ENCODE measurements around the gene TMCC2.

GRCh38 chr1:204270912-204271510, 57.2 kb upstream of the GOLT1A start:
- RRBS, result no CpG with 5 or more reads among the region's 4 CpGs

- RRBS, result no CpG with 5 or more reads among the region's 11 CpGs
Observed at GRCh38 chr1:204313673-204314860, 45.7 kb downstream of the PLEKHA6 start.

DNA sequence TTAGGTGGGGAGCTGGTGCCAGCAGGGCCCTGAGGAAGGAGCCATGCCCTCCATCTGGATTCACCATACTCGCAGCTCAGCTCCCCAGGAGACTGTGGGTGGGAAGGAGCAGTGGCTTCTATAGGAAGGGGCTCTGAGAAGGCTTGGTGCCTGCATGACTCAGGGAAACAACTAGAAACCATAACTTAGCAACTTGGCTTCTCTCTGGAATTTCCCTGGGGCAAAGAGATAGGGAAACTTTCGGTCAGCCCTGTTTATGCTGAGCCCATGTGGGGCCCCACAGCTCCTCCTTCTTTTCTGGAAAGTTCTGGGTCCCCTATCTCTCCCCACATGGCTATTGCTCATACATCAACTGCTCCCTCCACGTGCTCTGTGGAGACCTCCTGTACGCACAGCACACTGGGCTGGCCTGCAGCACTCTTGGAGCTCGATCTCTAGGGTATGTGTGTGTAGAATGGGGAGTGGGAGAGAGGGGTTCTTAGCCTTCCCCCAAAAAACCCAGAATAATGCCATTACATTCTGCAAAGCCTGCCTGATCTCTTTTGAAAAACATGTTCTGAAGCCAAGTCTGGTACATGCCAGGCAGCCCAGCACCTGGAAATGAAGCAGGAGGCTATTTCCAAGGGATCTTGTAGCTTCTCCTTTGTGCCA, 39.3 kb downstream of the PLEKHA6 start:
- RRBS, result no CpG with 5 or more reads among the region's 5 CpGs

DNA sequence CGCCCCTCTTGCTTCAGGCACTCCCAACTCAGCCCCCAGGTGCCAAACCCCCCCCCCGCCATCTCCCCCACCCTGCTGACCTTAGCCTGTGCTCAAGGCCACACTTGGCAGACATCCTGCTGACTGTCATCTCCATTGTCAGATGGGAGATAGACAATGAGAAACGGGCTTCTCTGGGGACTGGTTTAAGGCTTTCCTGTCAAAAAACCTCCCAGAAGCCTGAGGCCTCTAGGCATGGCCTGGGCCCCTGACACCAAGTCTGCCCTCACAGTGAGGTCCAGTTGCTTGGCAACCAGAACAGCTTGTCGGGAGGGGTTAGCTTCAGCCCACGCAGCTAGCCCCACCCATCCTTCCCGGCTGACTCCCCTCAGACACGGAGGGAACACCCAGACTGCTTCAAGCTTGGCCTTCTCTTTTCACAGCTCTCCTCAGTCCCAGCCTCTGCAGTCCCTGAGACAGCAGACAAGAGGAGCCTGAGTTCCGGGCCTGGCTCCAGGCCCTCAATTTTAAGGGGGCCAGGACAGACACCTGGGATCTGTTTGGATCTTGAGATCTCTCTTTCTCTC, 11.0 kb downstream of the PLEKHA6 start:
- RRBS, result no CpG with 5 or more reads among the region's 8 CpGs

- RRBS, result no CpG with 5 or more reads among the region's 8 CpGs
Observed at GRCh38 chr1:204424090-204424755, 12.6 kb upstream of the PPP1R15B start.

GRCh38 chr1:204441342-204442159, 29.9 kb upstream of the PPP1R15B start:
- RRBS, result no CpG with 5 or more reads among the region's 10 CpGs

- RRBS, result no CpG with 5 or more reads among the region's 18 CpGs
Observed at GRCh38 chr1:204465166-204466225, 29.1 kb downstream of the PIK3C2B start.

DNA sequence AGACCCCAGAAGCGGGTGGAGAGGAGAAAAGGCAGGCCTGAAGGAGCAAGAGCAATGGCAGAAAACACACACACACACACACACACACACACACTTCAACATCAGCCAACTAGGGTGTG, 1.3 kb downstream of the PIK3C2B start:
- RRBS, result no CpG with 5 or more reads among the region's 1 CpG

DNA sequence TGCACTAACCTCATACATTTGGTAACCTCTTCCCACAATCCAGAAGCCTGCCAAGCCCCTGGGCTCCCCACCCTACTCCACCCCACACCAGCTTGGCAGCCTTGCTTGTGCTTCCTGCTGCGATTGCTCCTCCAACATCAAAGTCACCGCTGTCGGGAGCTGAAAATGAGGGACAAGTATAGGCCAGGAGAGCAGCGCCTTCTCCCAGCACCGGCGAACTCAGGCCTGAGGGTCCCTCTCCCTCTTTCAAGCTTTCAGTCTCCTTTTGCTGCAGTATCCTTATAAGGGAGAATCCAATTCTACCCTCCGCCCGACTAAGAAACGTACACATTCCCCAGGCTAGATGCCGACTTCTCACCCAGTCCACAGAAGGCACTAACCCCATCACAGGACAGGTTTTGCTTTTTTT, 1.0 kb downstream of the PIK3C2B start:
- RRBS, result no CpG with 5 or more reads among the region's 10 CpGs

GRCh38 chr1:204515326-204515854, 816 bp upstream of the MDM4 start:
- RRBS, result no CpG with 5 or more reads among the region's 27 CpGs

DNA sequence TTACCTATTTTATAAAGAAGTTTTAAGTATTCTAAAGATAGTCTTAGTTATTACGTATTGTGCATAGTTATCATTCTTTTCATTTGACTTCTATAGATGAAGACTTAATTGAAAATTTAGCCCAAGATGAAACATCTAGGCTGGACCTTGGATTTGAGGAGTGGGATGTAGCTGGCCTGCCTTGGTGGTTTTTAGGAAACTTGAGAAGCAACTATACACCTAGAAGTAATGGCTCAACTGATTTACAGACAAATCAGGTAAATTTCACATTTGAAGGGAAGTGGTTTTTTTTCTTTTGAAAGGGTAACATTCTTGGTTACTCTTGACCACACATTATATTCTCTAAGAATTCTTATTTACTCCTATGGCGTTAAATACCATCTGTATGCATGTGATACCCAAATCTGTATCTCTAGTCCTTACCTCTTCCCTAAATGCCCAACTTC, 26.5 kb downstream of the MDM4 start:
- RRBS, result no CpG with 5 or more reads among the region's 2 CpGs

GRCh38 chr1:205227456-205228427, at the start of gene TMCC2:
Gene TMCC2 (plus strand): TSS chr1:205227946.
- RRBS, result 1% methylated on average over 26 of the region's 84 CpGs

DNA sequence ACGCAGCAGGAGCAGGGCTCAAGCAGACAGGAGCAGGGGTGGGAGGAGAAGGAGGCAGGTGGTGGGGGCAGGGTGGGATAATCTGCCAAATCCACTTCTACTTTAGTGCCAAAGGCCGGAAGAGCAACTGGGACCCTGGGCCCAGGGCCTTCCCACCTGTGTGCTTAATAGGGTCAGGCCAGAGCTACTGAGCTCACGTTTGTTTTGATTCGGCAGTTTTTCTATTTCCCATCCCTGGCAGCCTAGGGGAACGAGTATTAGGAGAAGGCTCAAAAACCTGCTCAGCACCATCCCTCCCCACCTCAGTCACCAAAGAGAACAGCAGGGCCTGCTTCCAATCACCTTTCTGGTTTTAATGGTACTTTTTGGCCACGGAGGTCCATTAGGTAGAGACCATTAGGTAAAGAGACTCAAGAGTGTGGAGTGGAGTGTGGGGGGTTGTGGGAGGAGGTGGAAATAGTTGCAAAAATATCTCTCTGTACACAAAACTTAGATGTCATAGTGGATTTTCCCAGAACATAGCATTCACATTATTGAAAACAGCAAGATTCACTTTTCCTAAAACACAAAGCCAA, 19.7 kb downstream of the NUAK2 start:
- RRBS, result no CpG with 5 or more reads among the region's 6 CpGs

- RRBS, result no CpG with 5 or more reads among the region's 4 CpGs
Observed at GRCh38 chr1:205311292-205311977, 10.1 kb downstream of the NUAK2 start.

- RRBS, result under 1% methylated on average over 54 of the region's 90 CpGs
Observed at GRCh38 chr1:205456733-205457947, 1.3 kb upstream of the BLACAT1 start.

DNA sequence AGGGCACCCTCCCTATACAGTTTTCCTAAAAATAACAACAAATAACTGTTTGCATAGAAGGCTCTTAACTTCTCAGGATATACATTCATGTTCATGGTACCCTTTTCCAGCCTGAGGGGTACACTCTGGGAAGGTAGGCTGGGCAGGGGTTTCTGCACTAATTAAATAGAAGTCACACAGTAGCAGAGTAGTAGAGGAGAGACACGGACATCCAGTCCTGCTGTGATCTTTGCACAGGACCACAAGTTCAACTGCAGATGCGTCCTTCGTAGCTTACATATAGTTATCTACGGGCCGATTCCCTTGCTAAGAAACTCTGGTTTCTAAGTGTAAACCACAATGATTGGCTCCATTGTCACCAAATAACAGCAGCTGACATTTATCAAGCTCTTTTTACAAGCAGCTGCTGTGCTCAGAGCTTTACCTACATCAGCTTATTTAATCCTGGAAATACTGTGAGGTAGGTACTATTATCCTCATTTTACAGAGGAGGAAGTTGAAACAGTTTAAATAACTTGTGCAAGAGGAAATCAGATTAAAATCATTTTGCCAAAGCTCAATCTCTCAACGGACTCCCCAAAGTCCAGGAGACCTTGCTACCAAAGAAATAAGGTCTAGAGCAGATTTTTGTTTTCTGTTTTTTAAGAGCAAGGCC, 3.1 kb downstream of the SLC45A3 start:
- RRBS, result no CpG with 5 or more reads among the region's 6 CpGs

GRCh38 chr1:205703046-205703454, 22.7 kb upstream of the SLC45A3 start:
- RRBS, result no CpG with 5 or more reads among the region's 1 CpG

DNA sequence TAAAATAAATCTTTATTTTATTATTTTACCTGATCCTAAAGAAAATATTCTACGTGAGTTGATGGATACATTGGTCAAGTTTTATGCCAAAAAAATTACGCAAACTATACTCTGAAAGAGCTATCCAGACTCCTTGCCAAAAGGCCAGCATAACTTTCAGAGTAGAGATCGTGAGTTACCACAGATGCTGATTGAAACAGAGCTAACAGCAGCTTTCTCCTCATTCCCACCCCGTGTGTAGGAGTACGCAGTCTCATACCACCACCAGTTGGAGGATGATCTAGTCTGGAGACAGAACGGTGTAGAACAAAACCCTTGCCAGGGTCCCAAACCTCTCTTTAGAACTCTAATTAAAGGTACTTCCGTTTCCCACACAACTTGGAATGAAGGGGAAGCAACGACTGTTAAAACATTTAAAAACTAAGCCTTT, 1.6 kb downstream of the NUCKS1 start:
- RRBS, result no CpG with 5 or more reads among the region's 8 CpGs

DNA sequence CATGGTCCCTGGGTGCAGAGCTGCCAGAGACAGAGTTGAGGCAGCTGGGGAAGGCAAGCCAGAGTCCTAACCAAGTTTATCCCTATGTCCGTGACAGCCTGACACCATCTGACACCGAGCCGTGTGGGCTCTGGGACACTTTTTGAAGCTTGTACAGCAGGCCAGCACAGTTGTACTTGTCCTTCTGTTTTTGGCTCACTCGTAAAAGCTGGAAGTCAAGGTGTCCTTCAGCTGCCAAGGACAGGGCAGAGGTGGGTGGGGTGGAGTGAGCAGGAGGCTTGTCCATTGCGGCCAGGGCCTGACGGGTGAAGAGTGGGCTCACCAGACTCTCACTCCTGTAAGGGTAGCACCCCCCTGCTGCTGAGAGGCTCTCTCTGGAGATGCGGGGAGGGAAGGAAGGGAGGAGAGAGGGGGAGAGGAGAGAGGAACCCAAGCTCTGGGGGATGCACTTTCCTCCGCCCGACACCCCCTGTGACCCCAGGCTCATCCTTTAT, 28.4 kb downstream of the SLC26A9 start:
- RRBS, result no CpG with 5 or more reads among the region's 9 CpGs

DNA sequence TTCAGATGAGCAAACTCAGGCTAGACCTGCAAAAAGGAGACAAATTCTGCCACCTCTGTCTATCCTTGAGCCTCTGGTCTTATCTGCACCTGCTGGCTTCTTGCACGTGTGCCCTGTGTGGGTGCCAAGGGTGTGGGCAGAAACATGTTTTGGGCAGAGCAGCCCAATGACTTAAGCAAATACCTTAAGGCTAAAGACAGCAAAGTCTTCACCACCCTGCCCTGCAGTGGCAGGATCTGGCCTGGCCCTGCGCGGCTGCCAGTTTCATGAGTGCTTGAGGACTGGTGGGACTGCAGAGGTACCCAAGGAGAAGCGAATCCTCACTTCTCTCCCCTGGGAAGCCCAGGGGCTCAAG, 3.7 kb upstream of the SLC26A9 start:
- RRBS, result no CpG with 5 or more reads among the region's 4 CpGs

All from epithelial cell of prostate (primary cell).